SJCRH30 (cell line): Measurements from ENCODE around the genes ADGRF4, CRISP1 and PAQR8.

DNA sequence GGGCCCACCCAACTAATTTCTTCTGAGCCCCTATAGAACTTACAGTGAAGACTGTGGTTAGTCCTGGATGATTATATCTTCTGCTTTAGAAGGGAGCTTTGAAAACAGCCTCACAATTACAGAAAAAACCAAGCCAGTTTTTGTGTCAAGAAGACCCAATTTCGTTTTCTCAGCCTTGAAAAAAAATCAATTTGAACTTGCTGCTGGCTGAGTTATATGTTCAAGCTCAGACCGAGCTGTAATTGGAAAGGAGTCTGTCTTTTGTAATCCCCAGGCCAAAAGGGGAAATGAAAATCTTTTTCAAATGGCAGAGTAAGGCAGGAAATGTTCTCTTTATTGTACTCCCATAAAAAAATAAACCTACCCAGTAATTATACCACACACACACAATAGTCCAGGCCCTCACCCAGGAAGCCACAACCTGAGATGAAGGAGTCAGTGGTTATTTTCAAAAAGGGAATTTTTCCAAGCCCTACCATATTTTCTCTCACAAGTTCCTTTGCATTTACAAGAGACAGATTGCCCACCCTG lies 45.4 kb downstream of the CLIC5 start:
- RAMPAGE, long total RNA, result no peak

GRCh38 chr6:45997700-45998484 lies 17.8 kb downstream of the CLIC5 start:
- RAMPAGE, long total RNA, result no peak

DNA sequence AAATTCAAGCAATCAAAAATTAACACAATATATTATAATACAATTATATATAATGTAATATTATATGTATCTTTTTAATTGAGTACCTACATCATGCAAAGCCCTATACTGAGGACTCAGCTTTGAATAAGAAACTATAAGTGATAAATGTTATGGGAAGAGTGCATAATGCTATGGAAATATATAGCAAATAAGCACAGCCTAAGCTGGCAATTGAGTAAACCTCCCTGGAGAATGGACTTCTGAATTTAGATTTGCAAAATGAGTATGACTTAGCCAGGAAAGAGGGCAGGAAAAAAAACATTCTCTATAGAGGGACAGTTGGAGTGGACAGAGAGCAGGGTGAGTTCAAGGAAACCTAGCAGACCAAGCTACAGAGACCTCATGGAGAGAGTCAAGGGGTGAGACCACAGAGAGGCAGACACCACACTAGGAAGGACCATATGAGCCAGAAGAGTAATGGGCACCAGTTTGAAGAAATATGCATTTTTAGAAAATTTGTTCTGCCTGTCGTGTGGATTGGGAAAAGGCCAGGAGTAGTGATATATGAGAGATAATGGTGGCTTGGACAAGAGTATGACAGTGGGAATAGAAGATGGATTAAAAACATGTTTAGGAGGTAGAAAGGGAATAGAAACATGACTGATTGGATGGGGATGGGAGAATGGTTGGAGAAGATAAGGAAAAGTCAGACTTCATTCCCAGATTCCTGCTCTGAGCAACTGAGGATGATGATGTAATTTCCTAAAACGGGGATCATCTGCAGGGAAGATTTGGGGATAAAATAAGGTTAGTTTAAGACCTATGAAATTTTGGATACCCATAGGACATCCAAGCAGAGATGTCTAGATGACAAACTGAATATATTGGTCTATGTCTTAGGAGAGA lies 15.5 kb upstream of the TDRD6 start:
- RAMPAGE, long total RNA, result no peak

- RAMPAGE, long total RNA, result no peak
These were observed 1.7 kb downstream of the PLA2G7 start for GRCh38 chr6:46733425-46733950.

- RAMPAGE, long total RNA, result no peak
These were observed 22.0 kb upstream of the MEP1A start for GRCh38 chr6:46771095-46771612.

- RAMPAGE, long total RNA, result no peak
These were observed 2.4 kb upstream of the ADGRF5 start for GRCh38 chr6:46923965-46924668.

GRCh38 chr6:46954566-46955333 lies 33.0 kb upstream of the ADGRF5 start:
- RAMPAGE, long total RNA, result no peak

- RAMPAGE, long total RNA, result no peak
These were observed 19.4 kb upstream of the ADGRF1 start for GRCh38 chr6:47061420-47062003.

DNA sequence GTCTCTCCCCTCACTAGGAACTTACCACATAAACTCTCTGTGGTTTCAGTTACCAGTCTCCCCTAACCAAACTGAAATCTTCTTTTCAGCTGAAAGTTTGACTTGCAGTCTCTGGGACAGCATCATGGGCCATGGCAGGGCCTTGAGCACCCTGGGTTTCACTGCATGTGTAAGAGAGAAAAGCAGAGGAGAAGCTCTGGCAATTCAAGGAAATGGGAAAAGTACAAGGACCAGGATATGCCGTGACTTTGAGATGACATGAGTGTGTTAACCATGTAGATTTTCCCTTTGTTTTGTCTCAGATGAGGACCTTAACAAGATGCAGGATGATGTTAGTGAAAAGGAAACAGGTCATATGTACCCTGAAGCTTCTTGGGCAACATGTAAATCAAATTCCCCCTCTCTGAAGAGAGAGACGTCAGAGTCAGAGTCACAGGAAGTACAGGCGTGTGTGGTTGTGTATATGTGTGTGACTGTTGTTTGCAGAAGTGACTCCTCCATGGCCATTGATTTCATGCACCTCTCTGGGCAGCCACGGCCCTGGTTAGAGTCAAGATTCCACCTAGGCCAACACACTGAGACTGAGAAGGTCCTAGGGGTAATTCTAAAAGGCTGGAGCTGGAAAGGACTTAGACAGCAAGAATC lies 106.2 kb downstream of the TNFRSF21 start:
- RAMPAGE, long total RNA, result no peak

DNA sequence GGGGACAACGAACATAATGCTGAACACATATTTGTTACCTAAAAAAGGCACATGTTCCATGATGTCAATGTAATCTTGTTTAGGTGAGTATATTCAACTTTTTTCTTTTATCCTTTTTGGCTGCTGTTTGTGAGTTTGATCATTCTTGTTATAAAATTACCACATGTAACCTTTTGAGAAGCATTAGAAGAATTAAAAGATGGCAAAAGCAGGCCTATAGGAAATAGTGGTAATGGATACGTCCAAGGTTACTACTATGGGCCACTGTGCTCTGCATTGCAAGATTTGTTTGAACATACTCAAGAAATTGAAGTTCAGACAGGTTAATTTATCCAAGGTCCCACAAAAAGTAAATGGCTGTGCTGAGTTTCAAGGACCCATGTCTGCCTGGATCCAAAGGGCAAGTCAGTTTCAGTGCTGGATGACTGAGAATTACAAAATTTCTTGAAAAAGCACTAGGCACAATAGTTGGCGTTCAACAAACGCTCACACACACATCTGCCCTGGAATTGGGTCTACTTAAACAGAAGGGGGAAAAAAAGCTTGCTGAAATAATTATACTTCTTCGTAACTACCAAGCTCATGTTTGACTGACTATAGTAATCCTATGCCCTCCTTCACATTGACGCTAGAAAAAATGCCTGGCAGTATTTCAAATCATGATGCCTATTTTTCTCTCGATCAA lies 967 bp upstream of the CD2AP start:
- RAMPAGE, long total RNA, result no peak

DNA sequence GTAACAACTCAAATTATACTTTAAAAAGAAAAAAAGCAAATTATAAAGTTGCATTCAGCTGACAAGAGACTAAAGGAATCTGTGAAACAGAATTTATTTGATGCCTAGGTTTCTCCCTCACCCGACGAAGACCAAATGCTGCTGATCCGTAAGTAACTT lies 545 bp upstream of the CD2AP start:
- RAMPAGE, long total RNA, result no peak

GRCh38 chr6:47698223-47698897 lies at the start of gene ADGRF4:
ADGRF4 (plus strand) TSS chr6:47698580.
- RAMPAGE, long total RNA, result no peak

DNA sequence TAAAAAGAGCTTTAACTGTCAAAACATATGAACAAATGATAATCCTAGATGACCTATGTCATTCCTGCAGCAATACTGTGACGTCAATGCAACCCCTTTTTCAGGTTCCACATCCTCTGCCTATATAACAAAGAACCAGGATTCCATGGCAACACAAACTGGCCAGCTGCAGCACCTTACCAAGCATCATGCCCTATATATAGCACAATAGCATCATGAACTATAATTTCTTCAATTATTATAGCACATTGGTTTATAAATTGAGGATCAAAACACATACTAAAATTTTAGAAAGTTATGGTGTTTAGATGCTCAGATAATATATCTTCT lies 615 bp upstream of the PTCHD4 start:
- RAMPAGE, long total RNA, result no peak

GRCh38 chr6:49646029-49646951 lies 9.7 kb upstream of the RHAG start:
- RAMPAGE, long total RNA, result no peak

DNA sequence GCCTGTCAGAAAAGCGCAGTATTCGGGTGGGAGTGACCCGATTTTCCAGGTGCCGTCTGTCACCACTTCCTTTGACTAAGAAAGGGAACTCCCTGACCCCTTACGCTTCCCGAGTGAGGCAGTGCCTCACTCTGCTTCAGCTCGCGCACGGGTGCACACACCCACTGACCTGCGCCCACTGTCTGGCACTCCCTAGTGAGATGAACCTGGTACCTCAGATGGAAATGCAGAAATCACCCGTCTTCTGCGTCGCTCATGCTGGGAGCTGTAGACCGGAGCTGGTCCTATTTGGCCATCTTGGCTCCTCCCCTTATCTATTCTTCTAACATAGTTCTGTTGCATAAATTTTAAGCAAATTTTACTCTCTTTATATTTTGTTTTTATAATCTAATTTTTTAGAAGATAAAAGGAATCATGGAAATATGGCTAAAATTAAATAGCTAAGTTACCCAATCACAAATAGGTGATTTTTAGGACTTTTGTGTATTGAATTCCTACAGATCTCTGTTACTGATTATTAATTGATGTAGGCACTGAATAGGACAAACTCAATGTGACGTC lies 10.2 kb upstream of the PGK2 start:
- RAMPAGE, long total RNA, result no peak

DNA sequence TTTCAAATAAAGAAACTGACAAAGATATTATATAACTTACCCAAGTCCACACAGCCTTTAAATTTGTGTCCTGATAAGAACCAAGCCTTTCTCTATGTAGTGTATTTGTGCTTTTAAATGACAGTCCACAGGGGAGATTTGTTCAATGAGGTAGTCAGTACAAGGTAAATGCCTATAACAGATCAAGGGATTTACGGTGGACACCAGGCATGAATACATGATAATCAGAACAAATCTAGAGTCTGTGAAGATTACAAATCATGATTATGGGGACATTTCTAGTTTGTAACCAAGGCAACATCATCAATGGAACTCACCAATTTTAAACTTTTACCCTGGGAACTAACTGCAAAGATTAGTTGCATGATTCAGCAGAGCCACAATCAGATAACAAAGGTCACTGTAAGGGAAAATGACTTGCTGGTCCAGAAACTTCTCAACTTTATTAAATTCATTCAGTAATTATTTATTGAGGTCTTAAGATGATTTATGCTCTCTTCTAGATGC lies at the start of gene CRISP1:
CRISP1 (minus strand) TSS at position 147 of the 507 bp plus-strand sequence.
- RAMPAGE, long total RNA, result no peak

DNA sequence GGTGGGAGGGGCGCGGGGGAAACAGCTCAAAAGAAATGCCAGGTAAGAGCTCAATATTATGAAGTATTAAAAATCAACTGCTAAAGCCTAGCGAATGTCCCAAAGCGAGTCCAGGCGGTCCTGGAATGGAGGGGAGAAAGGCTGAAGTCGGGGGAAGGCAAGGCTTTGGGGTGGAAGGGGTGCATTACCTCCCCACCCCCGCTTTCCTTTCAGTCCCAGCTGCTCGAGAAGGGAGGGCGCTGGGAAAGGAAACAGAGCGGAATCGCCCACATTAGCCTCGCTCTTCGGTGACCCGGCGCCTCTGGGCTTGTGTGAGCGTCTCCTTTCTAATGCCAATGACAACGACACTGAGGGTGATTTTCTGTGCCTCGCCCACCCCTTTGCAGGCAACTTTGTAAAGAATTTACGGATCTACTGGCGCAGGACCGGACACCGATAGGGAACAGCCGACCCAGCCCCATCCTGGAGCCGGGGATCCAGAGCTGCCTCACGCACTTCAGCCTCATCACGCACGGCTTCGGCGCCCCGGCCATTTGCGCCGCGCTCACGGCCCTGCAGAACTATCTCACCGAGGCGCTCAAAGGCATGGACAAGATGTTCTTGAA lies 24.1 kb downstream of the TFAP2B start:
- RAMPAGE, long total RNA, result no peak

- RAMPAGE, long total RNA, result no peak
These were observed 206.9 kb downstream of the TFAP2B start for GRCh38 chr6:51025584-51025999.

DNA sequence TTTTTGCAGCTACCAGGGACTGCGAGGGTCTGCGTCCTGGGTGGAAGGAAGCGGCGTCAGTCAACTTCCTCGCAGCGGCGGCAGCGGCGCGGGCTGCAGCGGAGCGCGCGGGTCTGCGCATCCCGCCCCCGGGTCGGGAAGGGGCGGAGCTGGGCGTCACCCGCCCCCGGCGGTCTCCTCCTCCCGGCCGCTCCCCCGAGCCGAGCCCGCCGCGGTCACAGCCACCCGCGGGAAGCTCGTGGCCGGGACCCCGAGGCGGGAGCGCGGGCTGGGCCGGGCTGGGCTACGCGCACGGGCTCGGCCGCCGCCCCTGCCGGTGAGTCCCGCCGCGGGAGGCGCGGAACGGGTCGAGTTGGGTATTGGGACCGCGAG lies at the start of gene PAQR8:
PAQR8 (plus strand) TSS at position 218 of the 372 bp plus-strand sequence.
- RAMPAGE, long total RNA, result no peak

DNA sequence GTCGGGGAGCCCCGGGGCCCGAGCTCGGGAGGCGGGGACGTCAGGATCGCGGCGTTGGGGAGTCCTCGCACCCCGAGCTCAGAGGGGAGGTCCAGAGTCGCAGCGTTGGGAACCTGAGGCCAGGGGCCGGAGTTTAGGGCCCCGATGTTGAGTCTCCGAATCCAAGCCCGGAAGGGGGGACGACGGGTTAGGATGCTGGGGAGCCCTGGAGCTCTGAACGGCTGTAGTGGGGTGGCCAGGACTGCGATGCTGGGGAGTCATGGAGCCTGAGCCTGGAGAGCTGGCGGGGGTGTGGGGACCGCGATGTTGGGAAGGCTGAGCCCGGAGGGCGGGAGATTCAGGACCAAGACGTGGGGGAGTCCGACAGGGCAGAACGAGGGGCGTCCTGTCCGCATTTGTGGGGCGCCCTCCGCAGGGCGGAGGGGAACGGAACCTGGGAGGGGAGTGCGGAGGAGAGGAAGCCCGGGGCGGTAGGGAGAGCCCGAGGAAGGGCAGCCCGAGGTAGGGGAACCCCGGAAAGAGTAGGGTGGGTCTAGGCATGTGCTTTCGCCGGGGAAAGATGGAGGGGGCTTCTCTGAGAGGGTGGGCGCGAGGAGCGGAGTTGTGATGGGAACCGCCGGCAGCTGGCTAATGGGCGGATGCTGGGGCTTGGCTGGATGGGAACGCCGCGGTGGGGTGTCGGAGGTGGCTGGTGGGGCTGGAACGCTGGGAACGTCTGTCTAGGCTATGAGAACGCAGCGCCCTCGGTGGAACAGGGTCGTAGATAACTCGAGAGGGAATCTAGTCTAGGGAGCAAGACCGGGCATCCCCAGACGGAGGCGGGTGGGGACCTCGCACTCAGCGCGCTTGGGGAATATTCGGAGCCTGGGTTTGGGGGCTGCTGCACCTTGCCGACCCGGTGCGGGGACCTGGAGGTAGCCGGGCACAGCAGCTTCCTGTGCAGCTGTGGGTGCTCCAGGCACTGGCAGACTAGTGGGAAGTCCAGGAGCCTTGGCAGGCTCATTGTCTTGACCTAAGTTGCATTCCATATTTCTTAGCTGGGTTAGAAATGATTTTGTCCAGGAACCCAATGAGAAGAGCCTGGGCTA lies 699 bp downstream of the PAQR8 start:
- RAMPAGE, long total RNA, result no peak